NALM6 (cell line): ENCODE data around the genes GCNA and CXCR3.

GRCh38 chrX:69070867-69071560 is 94.2 kb downstream of the PJA1 start:
- PRO-cap, result no peak

- PRO-cap, result no peak
These were observed 55.5 kb downstream of the PJA1 start for GRCh38 chrX:69109798-69110188.

DNA sequence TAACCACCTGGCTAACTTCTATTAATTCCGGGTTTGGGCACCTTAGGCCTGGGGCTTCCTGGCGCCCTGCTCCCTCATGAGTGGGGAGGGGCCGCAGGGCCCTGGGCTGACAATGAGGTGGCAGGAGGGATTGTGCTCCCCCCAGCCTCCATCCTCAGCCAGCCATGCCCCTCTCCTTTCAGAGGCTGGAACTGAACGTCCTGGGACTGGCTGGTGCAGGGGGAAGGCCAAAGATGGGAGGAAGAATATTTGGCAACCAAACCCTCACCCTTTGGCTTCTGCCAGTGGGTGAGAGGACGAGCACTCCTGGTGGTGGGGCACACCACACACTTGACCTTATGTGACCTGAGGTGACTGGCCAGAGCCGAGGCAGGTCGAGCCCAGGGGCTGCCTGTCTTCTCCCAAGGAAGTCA is 2.2 kb downstream of the NALF2 start:
- PRO-cap, result no peak

GRCh38 chrX:69615526-69615981 is 359 bp upstream of the EDA start:
- PRO-cap, result no peak

GRCh38 chrX:70219988-70220598 is 14.4 kb upstream of the AWAT1 start:
- PRO-cap, result no peak

GRCh38 chrX:70451816-70453097 is 7.6 kb downstream of the DLG3 start:
- PRO-cap, result unidirectional peak, plus-strand start at chrX:70452274

- PRO-cap, result no peak
These were observed 32.8 kb downstream of the DLG3 start for GRCh38 chrX:70477085-70478173.

DNA sequence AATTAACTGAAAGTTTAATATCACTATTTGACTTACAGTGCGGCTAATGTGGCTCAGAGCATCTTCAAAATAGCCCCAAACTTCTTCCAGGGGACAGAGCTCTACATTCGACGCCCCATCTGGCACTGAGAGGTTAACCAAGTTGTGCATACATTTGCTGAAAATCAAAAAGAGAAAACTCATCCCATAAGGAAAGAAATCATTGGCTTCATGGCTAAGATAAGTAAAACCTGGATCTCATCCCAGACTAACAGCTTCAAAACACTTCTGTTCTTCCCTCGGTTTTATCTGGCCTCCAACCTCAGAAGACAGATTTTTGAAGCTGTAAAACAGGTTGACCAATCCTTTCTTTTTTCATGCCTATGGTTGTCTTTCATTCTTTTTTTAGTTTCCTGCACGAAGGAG is 107.5 kb downstream of the DLG3 start:
- PRO-cap, result no peak

GRCh38 chrX:71252466-71253605 is 1.1 kb downstream of the ZMYM3 start:
- PRO-cap, result no peak

DNA sequence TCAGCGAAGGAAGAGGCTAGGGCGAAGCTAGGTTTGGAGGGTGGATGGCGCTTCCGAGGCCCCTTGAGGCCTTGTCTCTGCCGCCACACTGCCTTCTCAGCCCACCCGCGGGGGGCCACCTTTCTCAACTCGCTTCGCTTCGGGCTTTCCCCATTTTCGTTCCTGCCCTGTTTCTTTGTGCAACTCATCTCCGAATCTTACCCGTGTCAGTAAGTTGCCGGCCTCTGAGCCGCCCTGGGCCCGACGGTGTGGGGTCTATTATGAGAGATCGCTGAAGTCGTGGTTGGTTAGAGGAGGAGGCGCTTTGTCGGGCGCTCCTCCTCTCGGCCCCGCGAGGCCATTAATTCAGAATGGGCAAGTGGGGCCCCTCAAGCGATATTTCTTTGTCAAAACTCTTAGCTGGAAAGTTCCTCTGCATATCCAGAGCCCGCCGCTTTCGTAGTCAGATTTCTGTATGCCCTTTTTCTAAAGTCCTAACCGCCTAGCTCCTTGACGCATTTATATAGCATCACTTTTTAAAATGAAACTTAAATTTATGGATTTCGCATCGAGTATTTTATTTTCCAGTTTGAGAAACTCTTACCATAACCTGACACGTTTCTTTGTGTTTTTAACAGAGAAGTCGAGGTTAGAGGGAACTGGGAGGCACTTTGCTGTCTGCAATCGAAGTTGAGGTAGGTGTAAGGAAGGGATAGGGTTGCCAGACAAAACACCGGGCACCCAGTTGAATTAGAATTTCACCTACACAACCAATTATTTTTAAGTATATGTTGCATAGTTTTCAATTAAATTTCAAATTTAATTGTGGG is 549 bp downstream of the NONO start:
- PRO-cap, result bidirectional peak, plus-strand start at position 154 of the sequence, minus-strand start at position 131 of the sequence; unidirectional peak, minus-strand start at position 250 of the sequence; unidirectional peak, minus-strand start at position 342 of the sequence

DNA sequence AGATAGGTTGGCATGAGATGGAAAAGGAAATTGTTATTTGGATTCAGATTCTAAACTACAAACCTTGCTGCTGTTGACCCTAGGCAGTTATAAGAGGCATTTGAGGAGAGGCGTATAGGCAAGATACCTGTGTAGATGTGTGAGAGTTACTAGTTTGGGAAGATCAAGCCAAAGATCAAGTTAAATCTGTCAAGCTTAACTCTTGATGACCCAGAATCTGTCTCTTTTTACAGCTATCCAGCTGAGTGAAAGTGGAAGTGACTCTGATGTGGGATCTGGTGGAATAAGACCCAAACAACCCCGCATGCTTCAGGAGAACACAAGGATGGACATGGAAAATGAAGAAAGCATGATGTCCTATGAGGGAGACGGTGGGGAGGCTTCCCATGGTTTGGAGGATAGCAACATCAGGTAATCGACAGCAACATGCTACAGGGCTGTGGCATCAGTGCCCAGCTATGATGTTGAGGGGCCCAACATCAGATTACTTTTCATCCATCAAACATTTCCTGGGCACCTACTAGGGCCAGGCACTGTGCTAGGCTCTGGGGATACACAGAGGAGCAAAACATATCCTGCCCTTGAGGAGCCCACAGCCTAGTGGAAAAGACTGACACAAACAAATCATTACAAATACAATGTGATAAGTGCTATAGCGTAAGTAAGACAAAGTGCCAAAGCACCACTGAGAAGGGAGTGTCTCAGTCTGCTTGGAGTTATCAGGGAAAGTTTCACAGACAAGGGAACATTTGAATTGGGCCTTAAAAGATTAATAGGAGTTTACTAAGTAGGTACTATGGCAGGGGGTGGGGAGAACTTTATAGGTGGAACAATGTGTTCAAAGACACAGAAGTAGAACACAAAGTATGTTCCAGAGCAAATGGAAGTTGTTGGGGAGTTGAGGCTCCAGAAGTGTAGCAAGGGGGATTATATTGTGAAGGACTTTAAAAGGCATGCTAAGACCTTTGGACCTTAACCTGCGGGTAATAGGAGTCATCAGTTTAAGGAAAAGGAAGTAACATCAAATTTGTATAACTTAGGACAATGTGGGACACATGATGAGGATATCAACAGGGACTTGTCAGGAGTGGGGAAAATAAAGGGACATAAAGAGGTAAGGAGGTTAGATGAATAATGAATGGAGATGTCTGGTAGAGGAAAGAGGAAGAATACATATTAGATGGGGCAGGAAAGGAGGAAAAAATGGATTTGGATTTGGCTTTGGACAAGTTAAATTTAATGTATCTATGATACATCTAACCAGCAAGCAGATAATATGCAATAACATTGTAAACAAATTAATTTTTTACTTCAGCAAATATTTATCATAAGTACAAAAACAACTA is 72.0 kb upstream of the OGT start:
- PRO-cap, result no peak

DNA sequence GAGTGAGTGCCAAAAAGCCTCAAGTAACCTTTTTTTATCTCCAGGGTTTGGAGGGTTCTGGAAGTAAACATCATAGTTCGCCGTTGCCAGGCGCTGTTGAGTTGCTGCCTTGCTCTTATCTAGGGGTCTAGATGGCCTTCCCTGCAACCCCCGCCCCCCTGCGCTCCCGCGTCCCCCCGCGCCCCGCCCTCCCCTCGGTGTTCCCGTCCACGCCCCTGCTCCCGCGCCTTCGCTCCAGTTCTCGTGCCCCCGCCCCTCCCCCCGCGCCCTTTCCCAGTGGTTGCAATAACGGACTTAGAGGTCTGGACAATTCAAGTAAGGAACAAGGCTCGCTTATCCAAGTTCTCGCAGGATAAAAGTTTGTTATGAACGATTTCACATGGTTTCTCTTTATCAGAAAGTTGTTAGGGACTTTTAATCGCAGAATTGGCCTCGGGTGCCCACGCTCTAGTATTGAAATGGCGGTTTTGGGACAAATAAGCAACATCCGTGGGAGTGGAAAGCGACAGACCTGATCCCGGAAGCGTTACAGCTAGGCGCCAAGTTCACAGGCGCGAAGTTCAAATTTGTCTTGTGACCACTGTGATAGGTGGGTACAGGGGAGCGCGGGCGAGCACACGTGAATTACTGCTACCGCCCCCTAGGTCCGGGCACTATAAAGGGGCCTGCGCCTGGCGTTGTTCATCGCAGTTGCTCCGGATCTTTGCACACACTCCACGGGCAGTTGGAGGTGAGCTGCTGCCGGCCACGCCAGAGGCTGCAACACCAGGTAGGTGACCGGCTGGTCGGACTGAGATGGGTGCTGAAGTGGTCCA is at the start of gene GCNA:
Gene GCNA (plus strand): TSS at position 684 of the 815 bp plus-strand sequence.
- PRO-cap, result no peak

DNA sequence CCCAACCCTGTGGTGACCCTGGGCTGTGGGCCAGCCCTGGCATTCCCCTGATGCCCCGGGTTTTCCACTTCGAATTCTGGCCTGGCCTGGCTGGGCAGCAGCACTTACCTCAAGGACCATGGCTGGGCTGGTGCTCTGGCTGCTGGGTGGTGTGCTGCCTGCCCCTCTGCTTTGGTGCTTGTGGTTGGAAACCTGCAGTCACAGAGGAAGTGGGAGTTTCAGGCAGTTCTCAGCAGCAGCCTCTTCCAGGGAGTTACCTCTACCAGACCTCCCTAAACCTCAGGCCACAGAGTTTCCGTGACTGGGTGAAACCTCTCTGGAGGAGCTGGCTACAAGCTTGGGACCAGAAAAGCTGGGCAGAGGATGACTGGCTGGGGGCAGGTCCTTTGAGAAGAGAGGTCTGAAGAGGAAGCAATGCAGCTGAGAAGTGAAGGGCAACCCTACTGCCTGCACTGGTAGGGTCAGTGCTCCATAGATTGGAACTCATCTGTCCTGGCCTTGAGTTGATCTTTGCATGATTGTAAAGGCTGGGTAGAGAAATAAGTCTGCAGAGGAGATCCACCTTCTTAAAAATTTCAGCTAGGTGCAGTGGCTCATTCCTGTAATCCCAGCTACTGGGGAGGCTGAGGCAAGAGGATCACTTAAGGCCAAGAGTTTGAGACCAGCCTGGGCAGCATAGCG is at the start of gene CXCR3:
Gene CXCR3 (minus strand): TSS at position 182 of the 681 bp plus-strand sequence.
- PRO-cap, result no peak

GRCh38 chrX:72027114-72027759 is 116.6 kb downstream of the NHSL2 start:
- PRO-cap, result no peak

GRCh38 chrX:72041829-72042934 is 131.5 kb downstream of the NHSL2 start:
- PRO-cap, result no peak

DNA sequence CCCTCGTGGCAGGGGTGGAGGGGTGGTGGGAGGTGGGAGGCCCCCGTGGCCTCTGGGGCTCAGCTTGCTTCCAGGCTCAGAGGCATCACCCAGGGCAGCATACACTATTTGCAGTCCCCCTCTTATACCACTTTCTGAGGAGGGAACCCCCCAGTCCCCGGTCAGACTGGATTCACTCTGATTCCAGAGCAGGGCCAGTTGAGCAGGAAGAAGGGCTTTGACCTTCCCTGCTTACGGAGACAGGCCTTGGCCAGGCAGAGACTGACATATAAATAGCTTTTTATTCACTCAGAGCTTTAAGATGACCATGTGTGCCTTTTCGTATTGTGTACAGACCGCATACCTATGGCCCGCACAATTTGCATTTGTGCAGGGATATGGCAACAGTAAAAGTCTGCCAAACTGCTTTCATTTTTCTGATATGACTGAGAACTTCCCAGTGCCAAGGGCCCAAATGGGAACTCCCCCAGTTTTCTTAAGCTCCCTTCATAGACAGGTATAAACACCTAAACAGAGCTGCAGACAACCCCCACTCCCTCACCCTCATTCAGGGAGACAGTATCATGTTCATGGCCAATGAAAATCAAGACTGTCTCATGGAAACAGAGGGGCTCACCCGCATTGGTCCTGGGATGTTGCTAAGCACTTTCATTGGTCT is 135.0 kb downstream of the NHSL2 start:
- PRO-cap, result no peak

DNA sequence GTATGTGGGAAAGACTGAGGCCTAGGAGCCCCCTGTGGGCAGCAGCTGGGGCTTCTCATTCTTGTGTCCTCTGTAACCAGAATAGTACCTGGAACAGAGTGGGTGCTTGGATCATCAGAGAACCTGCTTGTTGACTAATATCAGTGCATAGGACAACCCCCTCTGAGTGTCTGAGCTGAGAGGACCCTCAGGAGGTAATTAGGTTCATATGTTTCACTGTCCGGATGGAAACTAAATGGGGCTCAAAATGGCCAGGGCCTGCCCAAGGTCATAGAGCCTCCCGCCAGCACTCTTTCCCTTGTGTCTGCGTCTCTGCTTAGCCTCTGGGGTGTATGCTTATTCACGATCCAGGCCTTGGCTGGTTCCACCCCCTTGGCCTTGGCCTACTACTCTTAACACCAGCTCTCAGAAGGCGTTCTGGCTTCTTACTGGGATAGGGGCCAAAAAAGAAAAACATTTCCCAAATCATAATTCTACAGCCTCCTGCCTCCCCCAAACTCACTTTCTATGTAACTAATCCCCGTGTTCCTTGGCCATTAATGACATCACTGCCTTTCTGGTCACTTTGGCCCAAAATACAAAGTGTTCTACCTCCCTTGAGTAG is 118.7 kb upstream of the PIN4 start:
- PRO-cap, result no peak

DNA sequence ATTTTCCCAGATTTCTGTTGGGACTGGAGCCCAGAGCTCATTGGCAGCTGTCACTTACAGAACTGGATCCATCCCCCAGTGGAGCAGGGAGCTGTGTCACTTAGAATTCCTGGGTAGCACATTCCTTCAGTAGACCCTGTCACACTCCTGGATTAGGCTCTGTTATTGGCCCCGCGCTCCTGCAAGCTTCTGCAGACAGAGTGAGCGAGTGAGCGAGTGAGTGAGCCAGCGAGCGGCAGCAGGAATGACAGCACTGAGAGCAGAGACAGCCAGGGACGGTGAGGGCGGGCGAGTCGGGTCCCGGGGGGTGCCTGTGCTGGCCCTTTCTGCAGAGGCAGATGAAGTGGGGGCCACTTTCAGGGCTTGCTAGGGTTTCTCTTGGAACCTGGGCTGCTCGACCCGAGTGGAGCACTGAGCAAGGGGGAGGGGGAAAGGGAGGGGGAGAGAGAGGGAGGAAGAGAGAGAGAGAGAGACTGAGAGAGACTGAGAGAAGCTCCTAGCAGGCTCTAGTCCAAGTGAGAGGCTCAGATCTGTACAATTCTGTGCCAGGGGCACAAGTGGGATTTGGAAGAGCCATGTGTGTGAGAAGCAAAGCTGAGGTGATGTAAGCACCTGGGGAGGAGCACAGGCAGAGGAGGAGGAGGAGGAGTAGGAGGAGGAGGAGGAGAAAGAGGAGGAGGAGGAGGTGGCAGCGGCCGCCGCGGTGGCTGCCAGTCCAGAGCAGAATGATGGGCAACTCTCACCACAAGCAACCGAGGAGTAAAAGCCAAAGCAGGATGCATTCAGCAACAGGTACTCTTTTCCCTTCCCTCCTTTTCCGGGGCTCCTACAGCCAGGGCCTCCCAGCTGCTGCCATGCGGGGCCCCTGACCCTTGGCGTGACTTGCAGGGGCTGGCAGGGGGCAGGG is 112.3 kb upstream of the PIN4 start:
- PRO-cap, result no peak

DNA sequence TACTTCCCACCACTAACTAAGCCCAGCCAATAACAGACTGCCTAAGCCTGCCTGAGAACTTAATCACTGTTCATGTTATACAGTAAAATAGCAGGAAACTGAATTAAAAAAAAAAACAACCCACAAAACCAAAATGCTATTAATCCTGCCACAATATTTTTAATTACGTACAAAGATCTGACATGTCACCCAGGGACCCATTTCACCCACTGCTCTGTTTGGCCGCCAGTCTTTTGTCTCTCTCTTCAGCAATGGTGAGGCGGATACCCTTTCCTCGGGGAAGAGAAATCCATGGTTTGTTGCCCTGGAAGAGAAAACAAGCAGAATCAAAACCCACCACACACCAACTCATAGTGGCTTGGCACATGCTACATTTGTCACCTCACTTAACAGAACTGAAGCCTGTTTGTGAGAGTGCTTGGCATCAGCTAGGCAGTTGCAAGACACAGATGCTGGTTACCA is 4.5 kb downstream of the RPS4X start:
- PRO-cap, result no peak

DNA sequence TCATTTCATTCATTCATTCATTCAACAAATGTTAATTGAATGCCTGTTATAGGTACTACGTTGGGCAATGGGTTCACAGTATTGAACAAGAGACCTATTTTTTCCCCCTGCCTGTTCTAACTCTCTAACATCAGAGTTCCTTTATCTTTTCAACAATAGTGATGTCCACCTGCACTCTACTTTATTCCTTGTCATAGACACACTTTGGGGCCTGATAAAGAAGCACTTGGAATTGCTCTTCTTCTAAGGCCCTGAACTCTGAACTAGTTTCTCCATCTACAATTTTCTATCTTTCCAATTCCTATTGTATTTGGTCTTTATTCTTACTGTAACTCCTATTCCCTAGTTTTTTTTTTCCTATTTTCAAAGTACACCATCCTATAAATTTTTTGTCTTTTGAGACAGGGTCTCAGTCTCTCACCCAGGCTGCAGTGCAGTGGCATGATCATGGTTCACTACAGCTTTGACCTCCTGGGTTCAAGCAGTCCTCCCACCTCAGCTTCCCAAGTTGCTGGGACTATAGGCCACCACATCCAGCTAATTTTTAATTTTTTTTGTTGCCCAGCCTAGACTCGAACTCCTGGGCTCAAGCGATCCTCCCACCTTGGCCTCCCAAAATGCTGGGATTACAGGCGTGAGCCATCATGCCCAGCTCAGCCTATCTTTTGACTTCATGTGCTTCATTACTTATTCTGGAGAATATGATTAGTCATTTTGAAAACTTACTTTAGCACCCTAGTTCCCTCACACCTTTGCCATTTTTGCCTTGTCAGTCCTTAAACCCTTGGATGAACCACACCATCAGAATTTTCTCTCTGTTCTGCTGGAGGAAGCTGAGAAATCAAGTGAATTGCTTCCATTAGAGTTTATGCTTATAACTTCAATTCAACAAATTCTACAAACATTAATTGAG is 103.6 kb downstream of the HDAC8 start:
- PRO-cap, result no peak